Rectum (tissue), 1 donor: ENCODE data around the gene AP3D1.

DNA sequence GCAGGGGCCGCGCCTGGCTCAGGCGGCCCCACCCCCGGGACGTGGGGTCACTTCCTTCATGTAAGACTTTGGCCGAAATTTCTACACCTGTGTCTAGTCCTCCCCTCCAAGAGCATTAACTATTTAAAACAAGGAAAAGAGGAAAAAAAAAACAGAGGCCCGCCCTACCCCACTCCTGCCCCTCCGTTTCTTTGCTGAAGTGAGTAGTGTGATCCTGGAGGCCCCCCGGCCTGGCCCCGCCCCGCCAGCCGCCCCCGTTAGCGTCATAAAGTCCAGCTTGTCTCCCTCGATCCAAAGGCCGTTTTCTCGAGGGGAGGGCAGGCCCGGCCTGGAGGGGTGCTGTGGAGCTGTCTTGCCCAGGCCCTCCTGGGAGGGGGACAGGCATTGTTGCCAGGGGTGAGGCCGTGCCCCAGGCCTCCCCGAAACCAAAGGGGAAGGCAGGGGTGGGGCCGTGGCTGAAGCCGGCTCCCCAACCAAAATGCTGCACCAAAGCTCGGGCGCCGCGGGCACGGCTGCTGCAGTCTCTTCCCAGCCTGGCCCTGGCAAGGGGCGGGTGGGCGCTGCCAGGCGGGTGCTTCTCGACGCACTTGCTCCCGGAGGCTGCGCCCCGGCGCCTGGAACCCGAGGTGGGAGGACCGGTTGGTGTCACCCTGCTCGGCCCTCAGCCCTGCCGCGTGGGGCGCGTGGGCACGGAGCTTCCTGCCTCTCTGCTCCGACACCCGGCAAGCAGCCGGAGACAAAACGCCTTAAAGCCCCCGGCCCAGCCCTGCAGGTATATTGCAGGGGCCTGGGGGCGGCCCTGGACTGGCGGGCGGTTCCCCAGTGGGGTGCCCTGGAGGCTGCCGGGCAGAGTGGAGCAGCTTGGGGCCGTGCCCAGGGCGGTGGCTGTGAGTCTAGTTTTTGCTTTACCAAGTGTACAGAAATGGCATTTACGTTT, 34.9 kb downstream of the BTBD2 start:
- PRO-cap, result unidirectional peak, plus-strand start at position 148 of the sequence

GRCh38 chr19:1981383-1981972, 34.0 kb downstream of the BTBD2 start:
- PRO-cap, result no peak

- PRO-cap, result no peak
Measured at GRCh38 chr19:1985418-1986682, 29.7 kb downstream of the BTBD2 start.

- PRO-cap, result no peak
Measured at GRCh38 chr19:1986683-1987408, 28.7 kb downstream of the BTBD2 start.

DNA sequence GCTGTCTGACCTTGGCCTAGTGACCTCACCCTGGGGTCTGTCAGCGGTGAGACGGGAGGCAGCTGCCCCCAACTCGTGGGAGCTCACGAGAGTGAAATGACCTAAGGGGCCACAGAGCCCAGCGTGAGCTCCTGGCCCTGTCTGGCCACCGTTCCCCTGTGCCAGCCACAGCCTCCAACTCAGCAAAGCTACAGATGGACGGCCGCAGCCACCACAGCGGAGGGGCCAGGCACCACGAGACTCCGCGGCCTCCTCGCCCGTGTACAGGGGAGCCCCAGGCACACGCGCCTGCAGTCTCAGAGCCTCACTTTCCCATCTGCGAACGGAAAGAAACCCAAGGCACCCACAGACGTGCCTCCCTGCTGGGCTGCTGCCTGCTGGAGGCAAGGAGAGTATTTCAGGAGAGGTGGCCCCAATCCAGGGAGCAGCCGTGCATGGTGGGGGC, 2.1 kb downstream of the MKNK2 start:
- PRO-cap, result no peak

DNA sequence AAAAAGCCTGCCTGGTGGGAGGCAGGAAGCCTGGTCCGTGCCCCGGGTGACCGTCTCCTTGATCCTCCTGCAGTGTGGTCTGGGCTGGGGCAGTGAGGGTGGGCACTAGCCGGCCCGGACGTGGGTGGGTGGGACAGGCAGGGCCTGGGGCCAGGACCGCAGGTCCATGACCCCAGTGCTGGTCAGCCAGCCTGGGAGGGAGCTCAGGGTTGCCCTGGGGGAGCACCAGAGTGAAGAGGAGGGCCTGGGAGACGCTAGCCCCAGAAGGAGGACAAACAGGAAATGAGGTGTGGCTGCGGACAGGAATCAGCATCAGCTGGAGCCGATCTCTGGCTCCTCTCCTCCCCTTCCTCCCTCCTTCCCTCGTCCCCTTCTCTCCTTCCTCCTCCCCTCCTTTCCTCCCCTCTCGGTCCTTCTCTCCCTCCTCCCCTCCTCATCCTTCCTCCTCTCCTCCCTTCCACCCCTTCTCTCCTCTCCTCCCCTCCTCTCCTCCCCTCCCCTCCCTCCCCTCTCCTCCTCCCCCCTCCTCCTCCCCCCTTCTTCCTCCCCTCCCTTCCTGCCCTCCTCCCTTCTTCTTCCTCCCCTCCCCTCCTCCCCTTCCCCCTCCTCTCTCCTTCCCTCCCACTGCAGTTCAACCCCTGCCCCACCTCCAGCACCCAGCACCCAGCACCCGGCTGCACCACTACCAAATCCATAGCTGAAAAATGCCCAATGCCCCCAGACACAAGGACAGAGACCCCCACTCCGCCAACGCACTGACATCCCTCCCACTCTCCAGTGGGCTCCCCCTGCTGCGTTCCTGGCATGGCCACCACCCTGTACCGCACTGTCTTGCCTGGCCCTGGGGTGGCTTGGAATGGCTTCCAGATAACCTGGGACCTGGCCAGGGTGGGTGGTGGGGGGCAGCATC, 5.4 kb upstream of the MKNK2 start:
- PRO-cap, result bidirectional peak, plus-strand start at position 290 of the sequence, minus-strand start at position 267 of the sequence; bidirectional peak, plus-strand start at position 629 of the sequence, minus-strand start at position 470 of the sequence

- PRO-cap, result no peak
Measured at GRCh38 chr19:2083253-2083830, 12.8 kb downstream of the MOB3A start.

- PRO-cap, result no peak
Measured at GRCh38 chr19:2114015-2114586, 17.4 kb downstream of the IZUMO4 start.

GRCh38 chr19:2150837-2151784, at the start of gene AP3D1:
Gene AP3D1, minus strand, starts transcription at chr19:2151566.
- PRO-cap, result unidirectional peak, minus-strand start at chr19:2151542; unidirectional peak, minus-strand start at chr19:2151571; bidirectional peak, plus-strand start at chr19:2151979, minus-strand start at chr19:2151740

DNA sequence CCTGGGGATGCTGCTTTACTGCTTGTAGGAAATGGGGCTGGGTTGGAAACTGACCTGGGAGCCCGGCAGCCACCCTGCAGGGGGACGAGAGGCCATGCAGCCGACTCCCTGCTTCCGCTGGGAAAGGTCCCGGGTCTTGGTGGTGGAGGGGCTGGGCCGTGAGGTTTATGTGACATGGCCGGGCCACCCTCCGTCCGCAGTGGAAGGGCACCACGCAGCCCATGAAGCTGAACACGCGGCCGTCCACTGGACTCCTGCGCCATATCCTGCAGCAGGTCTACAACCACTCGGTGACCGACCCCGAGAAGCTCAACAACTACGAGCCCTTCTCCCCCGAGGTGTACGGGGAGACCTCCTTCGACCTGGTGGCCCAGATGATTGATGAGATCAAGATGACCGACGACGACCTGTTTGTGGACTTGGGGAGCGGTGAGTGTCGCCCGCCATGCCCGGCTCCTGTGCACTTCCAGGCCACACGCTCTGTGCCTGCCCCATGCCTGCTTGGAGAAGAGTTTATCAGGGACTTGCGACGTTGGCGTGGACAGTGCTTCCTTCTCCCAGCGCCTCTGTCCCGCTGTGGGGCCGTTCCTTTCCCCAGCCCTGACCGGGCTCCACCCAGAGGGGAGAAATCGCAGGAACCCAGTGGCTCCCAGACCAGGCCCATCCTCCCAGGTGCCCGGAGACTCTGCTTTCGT, 27.2 kb downstream of the DOT1L start:
- PRO-cap, result no peak

GRCh38 chr19:2201568-2202145, 34.5 kb downstream of the PLEKHJ1 start:
- PRO-cap, result no peak

DNA sequence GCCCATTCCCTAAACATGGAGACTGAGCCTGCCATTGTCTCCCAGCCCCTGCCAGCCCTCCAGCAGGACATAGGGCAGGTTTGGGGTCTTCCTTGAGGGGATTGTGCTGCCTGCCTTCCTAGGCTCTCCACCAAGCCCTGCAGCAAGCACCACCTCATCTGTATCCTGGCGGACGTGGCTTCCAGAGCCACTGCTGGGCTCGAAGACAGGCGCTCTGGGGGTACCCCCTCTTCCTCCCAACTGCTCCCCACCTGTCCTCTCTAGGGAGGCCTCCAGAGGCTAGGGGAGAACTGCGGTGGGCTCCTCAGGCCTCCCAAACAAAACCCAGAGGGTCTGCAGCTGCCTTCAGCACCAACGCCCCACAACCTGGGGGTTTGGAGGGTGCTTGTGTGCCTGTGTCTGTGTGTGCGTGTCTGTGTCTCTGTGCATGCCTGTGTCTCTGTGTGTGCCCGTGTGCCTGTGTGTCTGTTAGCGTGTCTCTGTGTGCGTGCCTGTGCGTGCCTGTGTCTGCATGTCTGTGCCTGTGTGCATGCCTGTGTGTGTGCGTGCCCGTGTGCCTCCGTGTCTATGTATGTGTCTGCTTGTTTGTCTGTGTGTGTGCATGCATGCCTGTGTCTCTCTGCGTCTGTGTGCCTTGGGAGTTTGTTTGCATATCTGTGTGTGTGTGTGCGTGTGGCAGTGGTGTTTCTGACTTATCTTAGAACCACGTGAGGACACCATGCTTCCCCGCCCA, 32.3 kb downstream of the PLEKHJ1 start:
- PRO-cap, result no peak

GRCh38 chr19:2215828-2216665, 20.1 kb downstream of the PLEKHJ1 start:
- PRO-cap, result no peak

DNA sequence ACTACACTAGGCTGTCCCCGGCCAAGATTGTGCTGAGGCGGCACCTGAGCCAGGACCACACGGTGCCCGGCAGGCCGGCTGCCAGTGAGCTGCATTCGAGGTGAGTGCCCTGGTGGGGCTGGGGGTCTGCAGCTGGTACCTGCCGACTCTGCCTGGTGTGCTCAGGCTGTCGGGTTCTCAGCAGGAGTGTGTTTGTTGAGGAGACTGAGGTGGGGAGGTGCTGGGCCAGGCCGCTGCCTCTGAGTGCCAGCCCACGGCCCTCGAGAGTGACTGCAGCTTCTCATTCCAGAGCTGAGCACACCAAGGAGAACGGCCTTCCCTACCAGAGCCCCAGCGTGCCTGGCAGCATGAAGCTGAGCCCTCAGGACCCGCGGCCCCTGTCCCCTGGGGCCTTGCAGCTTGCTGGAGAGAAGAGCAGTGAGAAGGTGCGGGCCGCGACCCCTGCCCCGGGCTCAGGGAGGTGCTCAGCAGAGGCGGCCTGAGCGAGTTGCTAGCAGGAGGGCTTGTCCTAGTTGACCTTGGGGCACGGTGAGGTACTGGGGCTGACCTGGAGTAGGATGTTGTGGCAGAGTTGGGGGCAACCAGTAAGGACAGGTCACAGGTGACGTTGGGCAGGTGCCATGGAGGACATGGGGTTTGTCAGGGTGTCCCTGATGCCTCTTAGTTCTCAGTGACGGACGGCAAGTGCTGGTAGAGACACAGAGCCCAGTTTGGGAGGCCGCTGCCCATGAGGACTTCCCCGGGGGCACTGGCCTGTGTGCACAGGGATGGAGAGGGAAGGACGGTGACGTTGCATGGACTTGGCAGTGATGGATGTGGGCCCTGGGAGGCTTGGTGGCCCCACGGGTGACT, 19.2 kb downstream of the PLEKHJ1 start:
- PRO-cap, result no peak

DNA sequence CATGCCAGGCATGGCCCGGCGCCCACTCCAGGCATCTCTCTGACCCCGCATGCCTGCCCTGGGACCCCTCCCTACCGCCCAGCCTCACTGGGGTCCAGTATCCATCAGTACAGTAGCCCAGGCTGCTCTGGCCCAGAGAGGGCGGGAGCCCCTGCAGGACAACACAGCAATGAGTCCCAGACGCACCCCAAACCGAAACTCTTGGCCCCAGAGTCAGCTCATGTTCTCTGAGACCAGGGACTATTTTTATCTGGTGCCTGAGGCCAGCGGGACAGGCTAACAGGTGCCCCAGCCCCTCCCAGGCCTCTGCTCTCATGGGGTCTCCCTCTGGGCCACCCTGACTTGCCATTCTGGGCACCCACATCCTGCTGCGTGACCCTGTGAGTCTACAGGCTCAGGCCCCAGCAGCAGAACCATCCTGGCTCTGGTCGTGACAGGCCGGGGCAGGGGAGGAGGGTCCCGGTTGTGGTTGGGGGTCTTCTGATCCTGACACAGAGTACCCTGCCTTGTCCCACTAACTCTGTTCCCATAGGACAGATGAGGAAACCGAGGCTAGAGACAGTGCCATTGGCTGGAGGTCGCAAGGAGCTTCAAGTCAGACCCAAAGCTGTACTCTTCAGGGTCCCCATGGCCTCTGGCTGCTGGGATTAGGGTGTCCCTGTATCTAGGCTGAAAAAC, 600 bp downstream of the JSRP1 start:
- PRO-cap, result no peak

GRCh38 chr19:2269392-2270637, 12.2 kb downstream of the PEAK3 start:
- PRO-cap, result bidirectional peak, plus-strand start at chr19:2269521, minus-strand start at chr19:2269225; bidirectional peak, plus-strand start at chr19:2269865, minus-strand start at chr19:2269750; bidirectional peak, plus-strand start at chr19:2270300, minus-strand start at chr19:2270154

- PRO-cap, result unidirectional peak, plus-strand start at chr19:2302507
Measured at GRCh38 chr19:2302189-2302872, 5.6 kb downstream of the LINGO3 start.

- PRO-cap, result unidirectional peak, minus-strand start at chr19:2403478
Measured at GRCh38 chr19:2403324-2403679, 24.1 kb downstream of the TIMM13 start.

DNA sequence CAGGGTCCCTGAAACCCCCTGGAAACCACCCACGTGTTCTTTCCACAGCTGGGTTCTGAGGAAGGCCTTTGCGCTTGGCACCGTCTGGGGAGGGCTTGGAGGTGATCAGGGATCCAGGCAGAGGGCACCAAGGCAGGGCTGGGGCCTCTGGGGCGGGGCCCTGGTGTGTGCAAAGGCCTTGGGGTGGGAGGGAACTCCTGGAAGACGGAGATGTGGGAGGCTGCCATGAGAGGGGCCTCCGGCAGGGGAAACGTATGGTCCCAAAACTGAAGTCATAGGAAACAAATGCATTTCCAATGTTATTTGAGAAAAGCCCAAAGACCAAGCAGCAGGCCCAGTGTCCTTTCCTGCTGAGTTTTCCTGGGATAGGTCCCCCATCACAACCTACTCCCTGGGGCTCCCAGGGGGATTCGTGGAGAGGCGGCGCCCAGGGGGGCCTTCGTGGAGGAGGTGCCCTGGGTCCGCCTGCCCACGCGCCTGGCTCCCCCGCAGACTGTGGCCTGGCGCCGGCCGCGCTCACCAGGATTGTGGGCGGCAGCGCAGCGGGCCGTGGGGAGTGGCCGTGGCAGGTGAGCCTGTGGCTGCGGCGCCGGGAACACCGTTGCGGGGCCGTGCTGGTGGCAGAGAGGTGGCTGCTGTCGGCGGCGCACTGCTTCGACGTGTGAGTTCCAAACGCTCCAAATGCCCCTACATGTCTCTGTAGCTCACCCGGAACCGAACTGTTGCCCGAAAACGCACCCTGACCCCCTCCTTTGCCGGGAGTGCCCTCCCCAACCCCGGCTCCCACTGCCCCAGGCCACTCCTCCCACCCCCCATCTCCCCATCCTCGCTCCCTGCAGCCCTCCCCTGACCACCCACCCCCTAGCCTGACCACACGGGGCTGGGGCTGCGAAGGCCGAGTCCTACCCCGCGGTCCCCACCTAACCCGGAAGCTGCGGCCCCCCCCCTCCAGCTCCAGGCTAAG, 3.5 kb downstream of the TIMM13 start:
- PRO-cap, result no peak

GRCh38 chr19:2425046-2425841, 2.1 kb downstream of the TIMM13 start:
- PRO-cap, result unidirectional peak, minus-strand start at chr19:2425425